Parietal lobe (tissue), 2 donors: ENCODE data around the gene DOK7.

DNA sequence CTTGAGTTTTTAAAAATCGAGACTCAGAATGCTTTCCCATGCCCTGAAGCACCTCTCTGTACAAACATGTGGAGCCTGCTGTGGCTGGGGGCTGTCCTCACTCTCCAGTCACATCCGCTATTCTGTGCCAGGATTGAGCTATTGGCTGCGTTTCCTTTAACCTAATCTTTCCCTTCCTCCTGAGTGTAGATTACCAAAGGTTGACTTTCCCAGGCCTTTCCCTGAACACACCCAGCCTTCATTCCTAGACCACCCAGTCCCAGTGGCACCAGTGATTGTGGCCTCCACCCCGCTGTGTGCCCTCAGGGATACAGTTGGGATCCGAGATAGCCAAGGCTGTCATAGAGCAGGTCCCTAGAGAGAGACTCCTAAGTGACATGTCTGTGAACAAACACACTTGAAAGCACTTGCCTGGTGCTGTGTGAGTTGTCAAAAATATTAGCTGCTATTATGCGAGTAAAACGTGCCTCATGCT, 41.8 kb downstream of the TNIP2 start:
- RAMPAGE, long total RNA, result no peak

DNA sequence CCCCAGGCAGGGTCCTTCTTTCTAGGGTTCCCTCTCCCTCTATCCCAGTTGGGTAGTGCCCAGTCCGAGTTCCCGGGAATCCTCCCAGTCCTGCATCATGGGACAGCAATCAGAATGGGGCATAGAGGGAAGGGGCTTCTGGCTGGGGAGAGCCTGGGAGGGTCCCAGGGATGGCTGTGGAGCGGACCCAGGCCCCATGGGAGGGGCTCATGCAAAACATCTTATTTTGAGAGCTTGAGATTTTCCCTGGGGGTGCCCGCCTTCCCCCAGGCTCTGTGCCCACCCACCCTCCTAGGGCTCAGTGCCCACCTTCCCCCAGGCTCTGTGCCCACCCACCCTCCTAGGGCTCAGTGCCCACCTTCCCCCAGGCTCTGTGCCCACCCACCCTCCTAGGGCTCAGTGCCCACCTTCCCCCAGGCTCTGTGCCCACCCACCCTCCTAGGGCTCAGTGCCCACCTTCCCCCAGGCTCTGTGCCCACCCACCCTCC, 15.7 kb downstream of the SH3BP2 start:
- RAMPAGE, long total RNA, result no peak

GRCh38 chr4:2819646-2820037, 24.0 kb upstream of the ADD1 start:
- RAMPAGE, long total RNA, result no peak

GRCh38 chr4:2829355-2829933, 14.2 kb upstream of the ADD1 start:
- RAMPAGE, long total RNA, result no peak

DNA sequence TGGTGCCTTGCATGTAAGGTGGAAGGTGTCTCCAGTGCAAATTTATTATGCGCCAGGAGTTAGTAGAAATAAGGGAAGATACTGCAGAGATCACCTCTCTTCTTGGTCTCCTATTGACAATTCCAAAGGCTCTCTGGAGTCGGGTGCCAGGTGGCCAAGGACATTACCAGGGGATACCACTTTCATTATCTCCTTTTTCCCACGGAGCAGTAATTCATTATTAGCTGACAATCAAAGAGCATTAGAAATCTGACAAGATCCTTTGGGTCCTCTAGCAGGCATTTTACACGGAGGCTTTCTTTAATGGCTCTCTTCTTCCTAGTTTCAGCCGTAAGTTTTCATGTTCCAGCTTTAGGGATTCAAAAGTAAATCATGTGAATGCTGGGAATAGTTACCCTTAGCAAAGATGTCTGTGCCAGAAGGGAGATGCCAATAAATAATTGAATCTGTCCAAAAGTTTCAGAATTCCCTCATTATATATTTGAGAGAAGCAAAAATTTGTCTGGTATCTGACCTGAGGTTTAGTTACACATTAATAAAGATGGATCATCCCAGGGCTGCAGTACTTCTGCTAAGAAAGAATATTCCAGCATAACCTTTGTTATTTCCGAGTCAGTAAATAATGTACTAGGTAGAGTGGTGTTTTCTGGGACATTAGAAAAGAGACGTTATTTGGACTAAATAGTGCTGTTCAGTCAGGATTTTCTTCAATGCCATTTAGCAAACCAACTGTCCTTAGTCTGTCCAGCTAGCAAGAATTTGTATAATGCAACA, 26.3 kb downstream of the ADD1 start:
- RAMPAGE, long total RNA, result no peak

DNA sequence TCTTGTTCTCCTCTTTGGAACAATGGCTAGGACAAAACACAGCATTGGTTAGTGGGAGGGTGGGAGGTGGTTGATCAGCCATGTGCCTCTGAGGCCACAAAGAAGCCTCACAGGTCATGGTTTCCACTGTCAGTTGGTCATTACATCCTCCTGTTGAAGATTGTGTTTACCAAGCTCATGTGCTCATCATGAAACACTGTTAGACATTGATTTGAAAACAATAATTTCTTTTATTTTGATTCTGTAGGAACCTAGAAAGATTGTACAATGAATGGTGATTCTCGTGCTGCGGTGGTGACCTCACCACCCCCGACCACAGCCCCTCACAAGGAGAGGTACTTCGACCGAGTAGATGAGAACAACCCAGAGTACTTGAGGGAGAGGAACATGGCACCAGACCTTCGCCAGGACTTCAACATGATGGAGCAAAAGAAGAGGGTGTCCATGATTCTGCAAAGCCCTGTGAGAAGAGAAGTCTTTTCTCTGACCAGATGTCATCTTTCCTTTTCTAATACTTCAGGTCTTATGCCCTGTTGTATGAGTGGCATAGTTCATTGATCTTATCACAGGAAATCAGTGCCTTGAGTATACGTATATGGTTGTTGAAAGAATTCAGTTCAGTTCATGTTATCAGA, 32.1 kb downstream of the ADD1 start:
- RAMPAGE, long total RNA, result no peak

DNA sequence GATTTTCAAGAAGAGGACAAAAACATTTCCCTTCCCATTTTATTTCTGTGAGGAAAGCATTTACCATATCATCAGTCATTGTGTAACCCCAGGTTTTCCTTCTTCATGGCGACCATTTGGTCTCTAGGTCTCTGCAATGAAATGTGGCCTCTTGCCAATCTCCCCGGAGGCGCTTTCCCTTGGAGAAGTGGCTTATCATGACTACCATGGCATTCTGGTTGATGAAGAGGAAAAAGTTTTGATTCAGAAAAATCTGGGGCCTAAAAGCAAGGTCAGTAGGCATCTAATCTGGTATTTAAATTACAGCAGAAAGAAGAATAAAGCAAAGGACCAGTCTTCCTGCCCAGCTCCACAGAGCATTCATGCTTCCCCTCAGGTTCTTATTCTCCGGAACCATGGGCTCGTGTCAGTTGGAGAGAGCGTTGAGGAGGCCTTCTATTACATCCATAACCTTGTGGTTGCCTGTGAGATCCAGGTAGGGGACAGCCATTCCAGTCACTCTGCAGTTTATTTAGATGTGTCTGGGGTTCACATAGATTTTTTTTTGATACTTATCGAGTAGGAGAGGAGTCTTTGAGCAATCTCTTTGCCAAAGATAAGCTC, 36.5 kb downstream of the MFSD10 start:
- RAMPAGE, long total RNA, result no peak

GRCh38 chr4:3082609-3083025, 8.1 kb downstream of the HTT start:
- RAMPAGE, long total RNA, result no peak

GRCh38 chr4:3192867-3193198, 56.1 kb upstream of the MSANTD1 start:
- RAMPAGE, long total RNA, result no peak

DNA sequence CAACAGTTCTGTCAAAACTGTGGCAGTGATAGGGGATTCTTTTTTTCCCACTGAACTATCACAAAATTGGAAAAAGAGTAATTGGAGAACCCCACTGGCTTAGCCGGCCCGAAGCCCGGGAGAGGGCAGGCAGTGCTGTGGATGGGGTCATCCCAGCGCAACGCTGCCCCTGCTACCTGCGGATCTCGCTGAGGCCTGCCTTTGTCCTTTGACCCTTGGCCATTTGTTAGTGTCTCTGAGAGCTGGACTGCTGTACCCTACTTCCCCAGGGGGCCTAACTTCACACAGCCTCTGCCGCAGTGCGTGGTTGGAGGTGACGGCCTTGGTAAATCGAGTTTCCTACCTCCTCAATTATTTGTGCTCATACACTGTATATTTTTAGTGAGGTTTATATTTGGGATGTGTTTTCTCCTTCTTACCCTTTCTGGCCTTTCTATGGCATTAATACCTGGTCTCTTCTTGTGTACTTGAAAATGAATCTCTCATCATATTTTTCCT, 42.9 kb upstream of the MSANTD1 start:
- RAMPAGE, long total RNA, result no peak

DNA sequence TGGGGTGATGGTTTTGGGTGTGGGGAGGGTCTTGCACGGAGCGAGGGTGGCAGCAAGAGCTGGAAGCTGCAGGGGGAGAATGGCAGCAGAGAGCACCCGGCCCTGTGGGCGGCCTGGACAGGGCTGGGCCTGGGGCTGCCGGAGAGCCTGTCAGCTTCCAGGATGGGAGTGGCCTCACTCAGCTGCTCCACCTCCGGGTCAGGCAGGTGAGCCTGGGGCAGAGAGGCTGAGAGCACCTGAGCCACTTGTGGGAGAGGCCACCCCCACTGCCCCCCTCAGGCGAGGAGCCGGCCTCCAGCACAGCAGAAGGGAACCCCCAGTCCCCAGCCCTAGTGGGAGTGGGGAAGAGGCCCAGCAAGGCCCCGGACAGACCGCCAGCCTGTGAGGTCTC, 1.6 kb downstream of the MSANTD1 start:
- RAMPAGE, long total RNA, result no peak

- RAMPAGE, long total RNA, result no peak
Observed at GRCh38 chr4:3261417-3261892, 12.5 kb downstream of the MSANTD1 start.

- RAMPAGE, long total RNA, result no peak
Observed at GRCh38 chr4:3306135-3306901, 13.5 kb downstream of the RGS12 start.

GRCh38 chr4:3399682-3400247, 42.0 kb upstream of the HGFAC start:
- RAMPAGE, long total RNA, result no peak

GRCh38 chr4:3402851-3403515, 38.8 kb upstream of the HGFAC start:
- RAMPAGE, long total RNA, result no peak

DNA sequence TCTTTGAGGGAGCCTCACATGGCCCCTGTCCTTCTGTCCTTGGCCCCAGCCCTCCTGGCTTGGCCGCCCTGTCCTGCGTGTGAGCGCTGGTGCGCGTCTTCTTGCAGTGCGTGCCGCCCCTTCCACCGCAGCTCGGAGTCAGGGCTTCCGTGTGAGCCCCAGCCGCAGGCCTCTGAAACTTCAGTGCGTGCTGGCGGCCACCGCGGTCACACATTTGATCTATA, 30.1 kb upstream of the HGFAC start:
- RAMPAGE, long total RNA, result no peak

- RAMPAGE, long total RNA, result no peak
Observed at GRCh38 chr4:3461161-3462019, 1.7 kb upstream of the DOK7 start.

DNA sequence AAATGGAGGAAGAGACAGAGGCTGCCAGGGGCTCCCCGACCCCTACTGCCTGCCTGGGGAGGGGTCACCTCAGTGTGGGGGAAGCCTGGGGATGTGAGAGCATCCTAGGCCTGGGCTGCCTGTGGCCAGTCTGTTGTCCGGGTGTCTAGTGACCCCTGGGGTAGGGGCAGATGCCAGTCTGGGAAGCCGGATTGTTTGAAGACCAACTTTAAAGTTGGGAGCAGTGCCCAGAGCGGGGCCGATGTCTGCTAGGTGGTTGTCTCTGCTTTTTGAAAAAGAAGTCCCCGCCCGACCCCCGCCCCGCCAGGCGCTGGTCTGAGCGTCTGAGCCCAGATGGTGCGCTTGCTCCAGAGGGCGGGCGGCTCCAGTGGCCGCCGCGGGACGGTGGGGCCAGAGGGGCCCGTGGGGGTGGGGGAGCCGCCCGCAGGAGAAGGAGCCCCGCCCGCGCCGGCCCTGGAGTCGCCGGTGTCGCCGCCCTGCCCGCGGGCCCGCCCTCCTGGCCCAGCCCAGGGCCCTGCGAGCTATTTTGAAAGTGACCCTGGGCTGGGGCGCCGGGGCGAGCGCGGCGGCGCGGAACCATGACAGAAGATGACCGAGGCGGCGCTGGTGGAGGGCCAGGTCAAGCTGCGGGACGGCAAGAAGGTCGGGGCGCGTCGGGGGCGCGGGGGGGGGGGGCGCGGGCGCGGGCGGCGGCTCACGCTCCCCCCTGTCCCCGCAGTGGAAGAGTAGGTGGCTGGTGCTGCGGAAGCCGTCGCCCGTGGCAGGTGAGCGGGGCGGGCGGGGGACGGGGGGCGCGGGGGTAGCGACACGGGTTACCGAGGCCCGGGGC, at the start of gene DOK7:
TSS of gene DOK7 (plus strand) at position 519 of the 829 bp plus-strand sequence.
- RAMPAGE, long total RNA, result no peak

DNA sequence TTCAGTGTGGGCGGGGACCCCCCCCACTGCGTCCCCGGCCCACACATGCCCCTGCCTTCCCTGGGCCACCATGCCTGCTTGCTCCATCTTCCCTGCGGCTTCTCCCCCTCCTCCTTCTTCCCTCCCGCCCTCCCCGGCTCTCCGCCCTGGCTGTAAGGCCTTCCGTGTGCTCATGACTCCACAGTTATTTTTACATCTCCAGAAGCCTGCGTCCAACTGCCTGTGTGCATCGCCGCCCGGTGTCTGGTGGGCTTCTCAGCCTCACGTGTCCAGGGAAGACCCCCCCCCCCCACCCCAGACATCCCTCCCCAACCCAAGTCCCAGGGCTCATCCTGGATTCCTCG, 4.0 kb downstream of the DOK7 start:
- RAMPAGE, long total RNA, result no peak

DNA sequence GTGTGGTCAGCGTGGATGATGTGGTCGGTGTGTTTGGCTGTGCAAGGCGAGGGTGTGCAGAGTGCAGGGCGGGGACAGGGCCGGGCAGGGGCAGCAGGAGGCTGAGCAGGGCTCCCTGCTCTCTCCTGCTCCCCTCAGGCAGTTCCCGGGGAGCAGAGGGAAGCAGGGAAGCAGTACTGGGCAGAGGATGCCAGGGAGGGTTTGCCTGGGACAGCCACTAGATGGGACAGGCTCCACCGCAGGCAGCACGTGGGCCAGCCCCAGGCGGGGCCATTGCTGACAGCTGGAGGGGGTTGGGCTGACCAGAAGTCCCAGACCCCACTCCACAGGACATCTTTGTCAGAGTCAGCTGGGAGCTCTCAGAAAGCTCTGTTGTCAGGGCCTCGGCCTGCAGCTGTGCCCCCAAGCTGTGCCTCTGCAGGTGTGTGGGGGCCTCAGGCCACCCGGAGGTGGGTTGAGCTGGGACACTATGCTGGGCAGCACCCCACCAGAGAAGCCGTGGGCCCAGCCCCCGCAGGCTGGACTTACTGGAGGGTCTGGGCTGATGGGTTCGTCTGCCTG, 23.8 kb downstream of the DOK7 start:
- RAMPAGE, long total RNA, result no peak